Measurements from ENCODE around the genes ALPL, USP48 and HSPG2.

GRCh38 chr1:20125152-20125661, 5.9 kb upstream of the PLA2G2D start:
- RRBS = no CpG with 5 or more reads among the region's 9 CpGs

- RRBS = no CpG with 5 or more reads among the region's 15 CpGs
These were observed 32.5 kb downstream of the VWA5B1 start for GRCh38 chr1:20323097-20323648.

GRCh38 chr1:20650373-20651470, 10.4 kb downstream of the DDOST start:
- RRBS = no CpG with 5 or more reads among the region's 19 CpGs

GRCh38 chr1:20787622-20787911, 460 bp upstream of the HP1BP3 start:
- RRBS = no CpG with 5 or more reads among the region's 14 CpGs

DNA sequence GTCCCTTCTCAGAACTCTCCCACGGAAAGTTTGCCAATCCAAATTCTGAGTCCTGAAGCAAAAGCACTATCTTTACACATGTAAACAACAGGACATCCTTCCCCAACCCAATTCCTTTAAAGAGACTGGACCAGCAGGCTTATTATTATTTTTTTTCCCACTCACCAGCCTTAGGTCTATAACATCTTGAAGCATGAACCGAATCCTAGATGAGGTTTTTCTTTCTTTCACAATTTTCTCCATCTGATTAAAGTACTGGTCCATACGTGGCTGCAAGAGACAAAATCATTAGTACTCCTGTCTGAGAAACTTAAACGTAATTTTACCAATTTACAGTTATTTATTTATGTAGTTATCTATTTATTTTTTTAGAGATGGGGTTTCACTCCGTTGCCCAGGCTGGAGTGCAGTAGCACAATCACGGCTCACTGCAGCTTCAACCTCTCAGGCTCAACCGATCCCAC, 75.0 kb upstream of the HP1BP3 start:
- RRBS = no CpG with 5 or more reads among the region's 7 CpGs

GRCh38 chr1:20865092-20865414, 77.9 kb upstream of the HP1BP3 start:
- RRBS = no CpG with 5 or more reads among the region's 2 CpGs

GRCh38 chr1:21177287-21177605, 549 bp upstream of the EIF4G3 start:
- RRBS = 2% methylated on average over 7 of the region's 13 CpGs

- RRBS = 1% methylated on average over 3 of the region's 17 CpGs
These were observed 5.6 kb downstream of the ECE1 start for GRCh38 chr1:21284304-21285412.

DNA sequence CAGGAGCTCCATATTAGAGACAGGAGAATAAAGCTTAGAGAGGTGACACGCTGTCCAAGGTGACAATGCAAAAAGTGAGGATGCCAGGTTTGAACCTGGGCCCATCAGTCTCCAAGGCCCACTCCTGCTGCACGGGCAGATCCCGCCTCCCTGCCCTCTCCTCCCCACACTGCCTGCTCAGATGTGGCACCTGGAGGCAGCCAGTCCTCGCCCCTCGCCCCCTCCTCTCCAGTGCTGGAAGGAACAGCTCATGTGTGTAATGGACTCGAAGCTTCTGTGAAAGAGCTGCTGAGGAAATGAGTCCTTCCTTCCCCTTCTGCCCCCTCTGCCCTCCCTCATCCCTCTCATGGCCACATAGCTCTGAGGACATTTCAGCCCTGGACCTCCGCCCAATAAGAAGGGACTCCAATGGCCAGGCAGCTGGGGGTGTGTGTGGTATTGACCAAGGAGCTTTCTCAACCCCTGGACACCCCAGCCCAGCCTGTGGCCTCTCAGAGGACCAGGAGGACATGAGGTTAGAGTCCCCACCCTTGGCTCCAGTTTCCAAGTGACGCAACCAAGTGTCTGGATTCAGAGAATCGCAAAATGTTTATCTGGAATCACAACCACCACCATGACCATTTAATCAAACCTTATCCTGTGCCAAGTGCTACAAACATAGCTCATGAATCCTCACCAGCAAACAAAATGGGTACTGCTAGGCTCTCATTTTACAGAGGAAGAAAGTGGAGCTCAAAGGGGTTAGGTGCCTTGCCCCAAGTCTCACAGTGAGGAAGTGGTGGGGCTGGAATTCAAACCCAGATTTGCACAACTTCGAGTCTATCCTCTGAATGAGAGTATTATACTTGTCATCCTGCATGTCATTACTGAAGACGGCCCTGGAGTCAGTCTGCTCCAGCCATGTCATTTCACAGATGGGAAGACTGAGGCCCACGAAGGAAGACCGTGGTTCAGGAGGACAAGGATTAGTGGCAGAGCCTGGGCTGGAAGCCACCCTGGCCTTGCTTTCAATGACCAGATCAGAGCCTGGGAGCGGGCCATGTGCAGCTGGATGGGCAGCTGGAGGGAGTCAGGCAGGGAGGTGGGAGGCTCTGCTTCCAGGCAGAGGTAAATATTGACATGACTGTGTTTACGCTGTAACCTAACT, 47.8 kb upstream of the ECE1 start:
- RRBS = no CpG with 5 or more reads among the region's 15 CpGs

GRCh38 chr1:21436520-21437545, 3.1 kb upstream of the NBPF3 start:
- RRBS = 4% methylated on average over 2 of the region's 52 CpGs

GRCh38 chr1:21509335-21510138, at the start of gene ALPL:
Gene ALPL (plus strand): TSS chr1:21509423.
- RRBS = 34% methylated on average over 24 of the region's 70 CpGs

DNA sequence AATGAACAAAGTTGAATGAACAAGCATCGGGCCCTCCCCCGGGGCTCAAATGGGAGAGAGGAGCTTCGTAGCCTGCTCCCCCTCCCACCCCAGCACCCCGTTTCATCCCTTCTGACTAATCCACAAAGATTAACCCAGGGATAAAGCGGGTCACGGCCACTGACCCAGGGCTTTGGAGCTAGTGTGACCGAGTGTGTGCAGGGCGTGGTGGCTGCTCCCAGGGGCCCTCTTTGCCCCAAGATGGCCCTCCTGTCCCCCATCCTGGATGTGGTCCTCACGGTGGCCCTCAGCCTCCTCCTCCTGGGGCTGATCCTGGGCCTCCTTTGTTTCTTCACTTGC, 37.9 kb downstream of the ALPL start:
- RRBS = no CpG with 5 or more reads among the region's 9 CpGs

GRCh38 chr1:21633475-21634523, 35.4 kb downstream of the RAP1GAP start:
- RRBS = 15% methylated on average over 7 of the region's 17 CpGs

DNA sequence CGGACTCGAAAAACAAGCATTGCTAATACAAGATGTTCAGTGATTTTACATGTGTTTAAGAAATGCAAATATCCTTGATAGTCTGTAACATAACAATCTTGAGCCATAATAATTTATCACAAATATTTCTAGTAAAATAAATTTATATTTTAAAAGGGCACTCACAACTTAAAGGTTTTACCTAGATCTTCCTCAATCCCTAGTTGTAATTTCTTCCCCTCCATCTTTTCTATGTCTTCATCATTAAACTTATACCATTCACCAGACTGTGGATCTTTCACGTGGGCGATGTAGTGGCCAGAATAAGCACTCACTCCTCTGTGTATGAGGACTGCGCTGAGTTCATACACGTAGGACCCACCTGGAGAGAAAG, 46.7 kb downstream of the USP48 start:
- RRBS = no CpG with 5 or more reads among the region's 6 CpGs

DNA sequence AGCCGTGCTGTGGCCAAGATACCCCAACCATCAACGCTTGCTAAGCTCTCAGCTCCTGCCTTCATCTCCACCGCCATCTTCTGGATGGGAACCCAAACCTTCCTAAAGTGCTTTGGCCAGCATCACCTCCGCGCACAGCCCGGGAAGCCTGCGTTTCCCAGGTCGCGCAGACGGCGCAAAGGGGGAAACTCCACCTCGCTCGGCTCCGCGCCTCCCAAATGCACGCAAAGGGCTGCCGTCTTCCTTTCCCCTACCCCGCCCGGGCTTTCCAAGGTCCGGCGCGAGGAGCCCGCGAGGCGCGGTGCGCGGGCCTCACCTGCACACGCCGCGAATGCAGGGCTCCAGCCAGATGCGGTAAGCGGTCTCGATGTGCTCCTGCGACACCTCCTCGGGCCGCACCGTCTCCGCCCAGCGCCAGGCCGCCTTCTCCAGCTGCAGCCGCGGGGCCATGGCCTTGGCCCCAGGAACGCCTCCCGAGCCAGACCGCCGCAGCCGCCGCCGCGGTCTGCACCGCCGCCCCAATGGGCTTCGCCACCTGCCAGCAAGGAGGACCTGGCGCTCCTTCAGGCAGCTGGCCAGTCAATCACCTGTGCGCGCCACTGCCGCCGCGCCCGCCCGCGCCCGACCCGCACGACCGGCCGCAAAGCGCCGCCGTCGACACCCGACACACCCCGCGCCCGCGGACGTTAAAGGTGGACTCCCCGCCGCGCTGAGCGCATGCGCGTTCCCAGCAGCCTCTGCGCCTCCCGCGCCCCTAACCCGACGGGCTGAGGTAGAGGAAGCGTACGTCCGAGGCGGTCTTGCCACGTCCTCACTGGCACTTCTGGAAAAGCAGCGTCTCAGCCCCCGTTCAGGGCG, at the start of gene USP48:
USP48 (minus strand) TSS at position 642 of the 858 bp plus-strand sequence.
- RRBS = 0% methylated on average over 9 of the region's 97 CpGs

GRCh38 chr1:21895978-21896375, 41.1 kb downstream of the HSPG2 start:
- RRBS = no CpG with 5 or more reads among the region's 8 CpGs

- RRBS = no CpG with 5 or more reads among the region's 15 CpGs
These were observed 38.6 kb downstream of the HSPG2 start for GRCh38 chr1:21898373-21899123.

DNA sequence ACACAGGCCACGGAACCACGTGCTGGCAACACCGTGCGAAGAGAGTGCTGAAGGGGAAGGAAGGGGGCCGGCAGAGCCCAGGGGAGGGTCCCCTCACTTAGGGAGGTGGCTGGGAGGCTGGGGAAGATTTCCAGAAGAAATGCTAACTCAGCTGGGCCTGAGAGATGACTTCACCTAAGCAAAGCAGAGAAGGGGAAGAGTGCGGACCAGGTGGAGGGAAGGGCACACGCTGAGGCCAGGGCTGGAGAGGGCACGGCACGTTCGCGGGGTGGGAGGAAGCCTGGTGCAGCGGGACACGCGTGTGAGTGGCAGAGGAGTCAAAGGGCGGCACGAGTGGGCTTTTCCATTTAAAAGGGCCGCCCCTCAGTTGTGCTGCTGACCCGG, 33.0 kb downstream of the HSPG2 start:
- RRBS = no CpG with 5 or more reads among the region's 18 CpGs

GRCh38 chr1:21913715-21914497, 23.2 kb downstream of the HSPG2 start:
- RRBS = no CpG with 5 or more reads among the region's 10 CpGs

GRCh38 chr1:21937003-21938054, at the start of gene HSPG2:
Gene HSPG2 (minus strand): TSS chr1:21937310.
- RRBS = 1% methylated on average over 59 of the region's 127 CpGs